Peripheral blood mononuclear cell (primary cell): ENCODE measurements around a stretch of chr10.

GRCh38 chr10:11244307-11244506 lies 226.5 kb downstream of the CELF2 start:
- PRO-cap, 8 experiments = peak in 2 of 8 experiments; most common plus-strand start chr10:11244365 (in 2)

GRCh38 chr10:11280777-11281909 lies 263.5 kb downstream of the CELF2 start:
- PRO-cap, 8 experiments = peak in 3 of 8 experiments; most common plus-strand start chr10:11281087 (in 1)

- PRO-cap, 8 experiments = peak in 4 of 8 experiments; most common plus-strand start chr10:11307002 (in 4)
These were observed 289.1 kb downstream of the CELF2 start for GRCh38 chr10:11306766-11307122.

DNA sequence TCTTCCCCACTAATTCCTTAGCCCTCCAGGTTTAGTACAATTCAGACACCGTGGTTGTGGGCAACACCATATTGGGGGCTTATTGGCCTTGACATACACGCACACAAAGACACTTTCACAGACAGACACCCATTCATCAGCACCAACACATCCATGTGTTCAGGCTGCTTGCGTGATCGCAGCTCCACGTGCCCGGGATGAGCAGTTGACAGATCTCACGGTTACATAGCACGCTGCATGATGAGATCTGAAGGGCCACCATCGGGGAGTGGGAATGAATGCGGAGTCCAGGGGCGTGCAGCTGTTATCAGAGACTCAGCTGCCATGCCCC lies 285.3 kb downstream of the USP6NL start:
- PRO-cap, 8 experiments = peak in 4 of 8 experiments; most common plus-strand start position 261 of the sequence (in 4)

- PRO-cap, 8 experiments = peak in 2 of 8 experiments; most common plus-strand start chr10:11336822 (in 1)
These were observed 274.8 kb downstream of the USP6NL start for GRCh38 chr10:11336458-11337212.

DNA sequence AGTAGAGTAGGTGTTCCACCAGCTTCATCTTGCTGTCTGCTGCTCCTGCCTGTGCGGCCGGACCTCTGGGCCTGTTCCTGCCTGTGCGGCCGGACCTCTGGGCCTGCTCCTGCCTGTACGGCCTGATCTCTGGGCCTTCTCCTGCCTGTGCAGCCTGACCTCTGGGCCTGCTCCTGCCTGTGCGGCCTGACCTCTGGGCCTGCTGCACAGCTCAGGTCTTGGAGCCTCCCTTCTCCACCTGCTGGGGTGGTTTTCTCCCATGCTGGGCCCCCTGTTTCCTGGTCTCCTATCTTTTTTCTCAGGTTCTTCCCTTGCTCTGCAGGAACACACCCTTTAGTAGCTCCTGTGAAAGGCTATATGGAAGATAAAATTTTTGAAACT lies 117.8 kb downstream of the USP6NL start:
- PRO-cap, 8 experiments = no peak in any of the 8 experiments

DNA sequence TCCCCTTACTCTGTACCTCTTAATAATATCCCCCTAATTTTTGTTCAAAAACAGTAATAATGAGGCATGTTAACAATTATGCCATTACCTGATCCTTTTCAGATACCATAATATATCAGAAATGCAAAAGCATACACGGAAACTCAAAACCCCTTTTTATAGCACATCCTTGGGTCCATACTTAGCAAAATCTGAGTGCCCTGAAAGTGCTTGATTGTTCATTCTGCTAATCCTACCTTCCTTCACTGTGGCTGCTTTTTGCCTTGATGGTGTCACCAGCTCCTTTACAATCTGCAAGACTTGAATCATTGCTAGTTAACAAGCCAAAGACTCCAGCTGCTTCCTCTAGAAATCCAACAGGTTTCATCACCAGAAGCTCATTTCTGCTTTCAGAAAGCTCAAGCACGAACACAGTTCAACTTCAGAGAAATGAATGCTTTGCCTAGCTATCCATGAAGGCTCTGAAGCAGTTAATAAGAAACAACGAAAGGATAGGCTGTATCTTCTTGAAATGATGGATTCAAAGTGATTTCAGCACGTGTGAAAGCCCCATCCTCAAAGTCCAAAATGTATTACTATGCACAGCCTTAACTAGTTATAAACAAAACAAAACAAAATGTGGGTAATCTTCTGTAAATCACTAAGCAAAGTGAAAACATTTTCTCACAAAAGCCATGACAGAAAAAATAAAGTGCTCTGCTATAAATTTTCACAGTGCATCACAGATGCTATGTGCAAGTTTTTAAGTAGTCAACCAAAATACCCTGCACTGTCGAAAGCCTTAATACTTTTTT lies 37.9 kb downstream of the USP6NL start:
- PRO-cap, 8 experiments = no peak in any of the 8 experiments

DNA sequence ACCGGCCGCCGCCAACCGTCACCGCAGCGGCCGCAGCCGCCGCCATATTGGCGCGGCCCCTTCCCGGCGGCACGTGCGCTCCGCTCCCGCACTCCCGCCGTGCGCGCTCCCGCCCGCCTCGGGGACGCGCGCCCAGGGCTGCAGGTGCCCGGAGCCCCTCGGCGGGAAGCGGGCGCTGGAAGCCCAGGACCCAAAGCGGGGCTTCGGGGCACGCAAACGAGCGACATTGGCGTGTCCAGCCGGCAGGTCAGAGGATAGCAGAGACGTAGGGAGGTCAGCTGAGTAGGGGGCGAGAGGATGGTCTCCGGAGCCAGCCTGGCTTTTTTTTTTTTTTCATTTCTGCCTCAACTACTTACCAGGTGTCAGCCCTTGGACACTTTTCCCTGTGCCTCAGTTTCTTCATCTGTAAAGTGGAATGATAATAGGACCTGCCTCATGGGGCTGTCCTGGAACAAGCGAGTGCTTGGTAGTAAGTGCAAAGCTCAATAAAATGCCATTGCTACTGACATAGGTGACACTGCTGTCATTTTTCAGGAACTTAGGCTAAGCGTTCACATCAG lies 352 bp upstream of the USP6NL start:
- PRO-cap, 8 experiments = peak in 8 of 8 experiments; most common plus-strand start position 47 of the sequence (in 1); most common minus-strand start position 46 of the sequence (in 7)

GRCh38 chr10:11673231-11674475 lies 62.2 kb upstream of the USP6NL start:
- PRO-cap, 8 experiments = no peak in any of the 8 experiments

DNA sequence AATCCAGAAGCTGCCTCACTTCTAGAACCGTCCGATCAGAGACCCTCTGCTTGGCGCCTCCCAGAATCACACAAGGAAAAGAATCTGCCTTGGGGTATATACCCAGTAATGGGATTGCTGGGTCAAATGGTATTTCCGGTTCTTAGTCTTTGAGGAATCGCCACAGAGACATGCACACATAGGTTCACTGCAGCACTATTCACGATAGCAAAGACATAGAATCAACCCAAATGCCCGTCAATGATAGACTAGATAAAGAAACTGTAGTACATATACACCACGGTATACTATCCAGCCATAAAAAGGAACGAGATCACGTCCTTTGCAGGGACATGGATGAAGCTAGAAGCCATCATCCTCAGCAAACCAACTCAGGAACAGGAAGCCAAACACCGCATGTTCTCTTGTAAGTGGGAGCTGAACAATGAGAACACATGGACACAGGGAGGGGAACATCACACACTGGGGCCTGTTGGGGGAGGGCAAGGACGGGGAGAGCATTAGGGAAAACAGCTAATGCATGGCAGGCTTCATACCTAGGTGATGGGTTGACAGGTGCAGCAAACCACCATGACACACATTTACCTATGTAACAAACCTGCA lies 58.1 kb upstream of the ECHDC3 start:
- PRO-cap, 8 experiments = no peak in any of the 8 experiments

GRCh38 chr10:11685731-11686339 lies 56.3 kb upstream of the ECHDC3 start:
- PRO-cap, 8 experiments = no peak in any of the 8 experiments

DNA sequence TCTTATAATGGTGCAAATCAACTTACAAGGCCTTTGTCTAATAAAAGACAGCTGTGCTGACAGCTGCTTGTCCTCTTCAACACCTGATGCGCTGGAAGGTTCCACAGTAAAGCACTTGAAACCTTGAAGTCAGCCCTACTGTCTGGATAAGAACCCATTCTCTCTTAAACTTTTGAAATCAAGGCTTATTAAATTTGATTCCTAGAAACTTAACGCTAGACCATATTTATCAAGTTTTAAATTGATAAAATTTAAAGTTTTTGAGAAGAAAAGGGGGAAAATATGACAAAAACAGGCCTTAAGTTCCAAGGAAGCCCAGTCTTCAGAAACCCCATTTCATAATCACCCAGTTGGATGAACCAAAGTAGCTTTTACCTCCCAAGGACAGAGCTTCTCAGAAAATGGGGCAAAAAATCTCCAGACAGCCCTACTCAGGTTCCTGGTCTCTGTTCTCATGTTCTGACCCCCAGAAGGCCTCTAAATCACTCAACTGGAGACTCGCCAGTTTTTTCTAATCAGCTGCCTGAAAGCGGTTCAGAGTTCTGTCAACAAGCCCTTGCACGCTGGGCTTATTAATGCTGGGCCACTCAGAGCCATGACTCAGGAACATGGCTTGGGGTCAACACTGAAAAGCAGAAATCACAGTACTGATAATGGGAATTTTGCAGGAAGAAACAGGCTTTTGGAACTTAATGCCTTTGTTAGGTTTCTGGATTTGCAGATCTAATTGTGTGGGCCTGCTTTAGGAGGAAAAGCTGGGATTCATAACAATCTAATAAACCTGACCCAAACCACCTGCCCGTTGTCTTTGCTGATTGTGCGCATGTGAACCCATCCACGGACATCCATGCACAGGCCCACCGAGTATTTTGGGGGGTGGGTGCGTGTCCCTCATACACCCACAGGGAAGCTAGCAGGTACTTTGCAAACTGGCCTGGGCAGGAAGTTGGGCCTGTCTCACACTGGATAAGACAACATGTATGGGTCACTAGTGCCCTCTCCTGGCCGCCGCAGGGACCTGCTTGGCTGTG lies 15.2 kb downstream of the ECHDC3 start:
- PRO-cap, 8 experiments = no peak in any of the 8 experiments

- PRO-cap, 8 experiments = peak in 1 of 8 experiments; most common plus-strand start chr10:11870327 (in 1)
These were observed 47.0 kb downstream of the PROSER2 start for GRCh38 chr10:11869765-11870930.

DNA sequence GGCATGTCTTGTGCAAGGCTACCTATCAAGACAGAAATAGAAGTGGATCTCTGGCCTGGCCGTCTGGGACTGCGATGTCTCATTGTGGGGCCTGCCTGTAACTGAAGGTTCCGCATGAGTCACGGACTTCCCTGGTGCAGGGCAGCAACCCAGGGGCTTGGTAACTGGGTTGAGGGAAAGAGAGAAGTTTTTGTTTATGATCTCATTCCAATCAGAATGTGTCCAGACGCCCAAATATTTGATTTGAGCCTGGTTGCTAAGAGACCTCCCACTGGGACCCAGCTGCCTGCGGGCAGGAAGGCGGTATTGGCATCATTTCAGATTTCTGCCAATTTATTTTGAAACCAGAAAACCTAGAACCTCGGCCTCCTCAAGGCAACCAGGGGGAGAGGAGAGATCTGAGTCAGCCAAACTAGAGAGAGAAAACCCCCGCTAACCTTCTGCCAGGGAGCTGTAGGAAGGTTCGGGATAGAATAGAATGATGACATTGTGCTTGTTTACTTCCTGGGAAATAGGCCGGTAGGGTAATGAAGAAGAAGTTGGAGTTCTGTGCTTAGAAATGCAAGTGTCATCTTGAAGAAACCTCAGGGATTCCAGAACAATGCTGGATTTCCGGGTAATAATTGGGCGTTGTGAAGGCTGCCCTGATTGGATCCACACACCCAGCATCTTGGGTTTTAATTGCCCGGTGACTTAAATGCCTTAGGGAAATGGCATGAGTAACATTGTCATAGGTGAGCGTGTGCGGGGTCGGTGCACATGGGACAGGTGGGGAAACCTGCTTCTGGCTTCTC lies 15.5 kb upstream of the CAMK1D start:
- PRO-cap, 8 experiments = peak in 7 of 8 experiments; most common minus-strand start position 73 of the sequence (in 7)

DNA sequence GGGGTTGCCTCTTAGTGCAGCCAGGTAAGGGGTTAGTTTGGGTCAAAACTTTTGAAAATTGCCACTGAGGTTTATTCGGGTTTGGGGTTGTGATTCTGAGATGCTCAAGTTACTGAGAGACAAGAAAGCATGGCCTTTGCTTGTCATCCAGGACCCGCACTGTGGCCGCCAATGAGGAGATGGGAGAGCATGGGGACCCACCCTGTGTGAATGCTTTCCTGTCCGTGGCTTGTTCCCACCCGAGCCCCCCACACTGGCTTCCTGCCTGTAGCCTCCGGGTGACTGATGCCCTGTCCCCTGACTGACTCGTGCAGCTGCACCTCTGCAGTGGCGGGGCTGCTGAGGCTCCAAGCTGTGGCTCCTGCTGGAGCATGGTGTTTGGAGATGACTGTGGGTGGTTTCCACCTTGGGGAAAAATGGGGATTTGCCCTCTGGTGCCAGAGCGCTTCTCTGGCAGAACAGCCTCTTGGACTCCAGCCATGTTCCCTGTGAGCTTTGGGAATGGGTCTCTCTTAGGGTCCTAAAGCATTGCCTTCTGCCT lies 2.0 kb downstream of the CAMK1D start:
- PRO-cap, 8 experiments = peak in 2 of 8 experiments; most common plus-strand start position 172 of the sequence (in 1)

- PRO-cap, 8 experiments = no peak in any of the 8 experiments
These were observed 41.2 kb downstream of the CAMK1D start for GRCh38 chr10:12390353-12391217.

DNA sequence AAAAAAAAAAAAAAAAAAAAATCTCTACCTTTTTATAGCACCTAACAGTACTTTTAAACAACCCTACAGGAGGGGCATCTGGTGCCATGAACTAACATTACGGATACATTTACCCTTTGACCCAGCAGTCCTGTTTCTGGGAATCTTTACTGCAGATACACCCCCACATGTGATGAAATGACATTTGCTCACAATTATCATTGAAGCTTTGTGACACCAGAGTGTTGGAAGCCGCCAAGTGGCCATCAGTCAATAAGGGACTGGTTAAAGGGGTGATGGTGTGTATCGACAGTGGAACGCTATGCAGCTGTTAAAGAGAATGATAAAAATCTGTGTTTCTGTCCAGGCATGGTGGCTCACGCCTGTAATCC lies 107.4 kb downstream of the CAMK1D start:
- PRO-cap, 8 experiments = no peak in any of the 8 experiments

- PRO-cap, 8 experiments = no peak in any of the 8 experiments
These were observed 108.5 kb downstream of the CAMK1D start for GRCh38 chr10:12457779-12458391.

DNA sequence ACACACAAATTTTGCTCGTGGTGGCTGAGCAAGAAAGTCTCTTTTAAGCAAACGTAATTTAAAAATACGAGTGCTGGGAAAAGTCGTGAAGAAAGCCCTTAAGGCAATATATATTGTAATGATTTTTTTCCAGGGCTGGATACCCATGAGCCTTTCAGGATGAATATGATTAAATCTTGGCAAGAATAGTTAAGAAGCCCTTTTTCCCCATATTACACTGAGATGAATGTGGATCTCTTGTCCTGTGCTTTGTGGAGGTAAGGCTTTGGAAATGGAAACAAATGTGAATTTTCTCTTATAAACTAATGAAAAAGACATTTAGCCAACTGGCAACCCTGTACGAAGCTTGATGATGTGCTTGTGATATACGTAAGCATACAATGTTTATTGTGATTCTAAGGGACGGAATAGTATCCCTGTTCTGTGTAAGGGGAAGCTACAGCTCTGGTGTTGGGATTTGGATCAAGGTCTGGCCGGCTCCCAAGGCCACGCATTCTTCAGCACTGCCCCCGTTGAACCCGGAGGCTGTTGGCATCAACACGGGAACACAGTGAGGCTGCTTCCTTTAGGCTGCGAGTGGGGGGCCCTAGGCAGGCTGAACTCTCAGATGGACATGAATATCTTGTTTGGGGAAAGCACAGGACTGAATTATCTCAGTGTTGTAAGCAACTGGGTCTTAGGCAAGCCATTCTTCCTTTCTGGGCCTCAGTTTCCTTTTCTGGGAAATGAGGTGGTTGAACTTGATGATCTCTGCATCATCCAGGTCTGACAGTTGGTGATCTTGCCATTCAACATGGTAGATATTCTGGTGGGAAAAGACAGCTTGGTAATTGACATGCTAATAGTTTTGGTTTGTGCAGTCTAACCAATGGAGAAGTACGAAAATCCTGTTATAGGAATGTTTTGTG lies 180.6 kb downstream of the CAMK1D start:
- PRO-cap, 8 experiments = no peak in any of the 8 experiments

DNA sequence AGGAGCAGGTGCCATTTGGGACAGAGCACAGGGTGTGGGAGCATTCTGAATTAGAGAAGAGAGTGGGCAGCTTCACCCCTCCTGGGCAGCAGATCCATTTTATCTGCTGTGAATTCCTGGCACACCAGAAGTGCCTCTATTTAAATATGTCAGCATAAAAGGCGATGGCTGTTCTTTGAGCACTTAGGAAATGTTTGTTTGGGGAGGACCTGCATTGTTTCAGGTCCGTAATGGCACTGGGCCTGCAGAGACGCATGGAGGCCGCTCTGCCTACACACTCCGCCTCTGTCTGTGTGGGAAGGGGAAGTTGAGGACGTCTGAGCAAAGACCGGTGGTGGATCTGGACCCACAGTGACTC lies 253.1 kb downstream of the CAMK1D start:
- PRO-cap, 8 experiments = no peak in any of the 8 experiments